ENCODE measurements around a stretch of chr13.

DNA sequence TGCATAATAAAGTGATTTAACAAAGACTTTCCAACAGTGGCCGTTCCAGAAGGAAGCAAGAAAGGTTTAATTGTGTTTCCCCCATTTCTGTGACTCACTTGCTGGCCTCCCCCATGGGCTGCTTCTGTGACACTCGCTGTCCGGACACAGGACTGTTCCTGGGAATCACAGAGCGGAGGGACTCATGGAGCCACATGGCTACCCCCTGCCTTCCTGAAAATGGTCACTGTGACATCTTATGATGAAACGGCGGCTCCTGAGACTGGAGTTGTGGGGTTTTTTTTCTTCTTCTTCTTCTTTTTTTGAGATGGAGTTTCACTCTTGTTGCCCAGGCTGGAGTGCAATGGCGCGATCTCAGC is 62.4 kb upstream of the C13orf46 start:
- PRO-cap = no peak

DNA sequence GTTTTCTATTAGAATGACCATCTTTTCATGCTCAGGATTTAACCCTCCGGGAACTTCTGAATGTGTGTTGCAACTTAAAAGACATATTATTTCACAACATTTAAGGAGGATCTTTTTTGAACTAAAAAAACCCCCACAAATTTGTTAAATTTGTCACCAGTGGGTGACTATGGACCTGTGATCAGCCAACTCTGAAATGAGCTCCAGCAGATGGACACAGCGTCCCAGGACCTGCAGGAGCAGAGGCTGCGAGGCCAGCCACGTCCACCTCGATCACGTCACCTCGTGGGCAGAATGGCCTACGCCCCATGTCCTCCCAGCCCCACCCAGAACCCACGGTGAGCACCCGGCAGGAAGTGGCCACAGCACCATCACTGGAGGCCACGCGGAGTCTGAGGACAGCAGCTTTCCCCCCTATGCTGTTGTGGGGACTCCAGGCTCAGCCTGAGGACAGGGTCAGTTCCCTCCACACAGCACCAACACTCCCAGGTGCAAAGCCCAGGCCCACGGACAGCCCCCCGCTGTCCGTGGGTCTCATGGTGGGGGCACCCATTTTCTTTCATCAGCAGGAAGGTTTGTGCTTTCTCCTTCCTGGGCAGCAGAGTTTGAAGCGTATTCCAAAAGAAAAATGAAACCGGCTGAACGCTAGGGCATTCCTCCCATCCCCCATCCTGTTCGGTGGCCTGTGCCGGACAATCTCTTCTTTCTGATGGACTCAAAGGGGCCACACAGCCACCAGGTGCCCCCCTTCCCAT is 68.3 kb downstream of the RASA3 start:
- PRO-cap = no peak

GRCh38 chr13:114099043-114099627 is 33.3 kb downstream of the RASA3 start:
- PRO-cap = no peak

GRCh38 chr13:114124183-114124778 is 8.1 kb downstream of the RASA3 start:
- PRO-cap = no peak

- PRO-cap = no peak
These were observed 1.4 kb downstream of the RASA3 start for GRCh38 chr13:114130624-114131749.

GRCh38 chr13:114134436-114135017 is 2.1 kb upstream of the RASA3 start:
- PRO-cap = no peak

DNA sequence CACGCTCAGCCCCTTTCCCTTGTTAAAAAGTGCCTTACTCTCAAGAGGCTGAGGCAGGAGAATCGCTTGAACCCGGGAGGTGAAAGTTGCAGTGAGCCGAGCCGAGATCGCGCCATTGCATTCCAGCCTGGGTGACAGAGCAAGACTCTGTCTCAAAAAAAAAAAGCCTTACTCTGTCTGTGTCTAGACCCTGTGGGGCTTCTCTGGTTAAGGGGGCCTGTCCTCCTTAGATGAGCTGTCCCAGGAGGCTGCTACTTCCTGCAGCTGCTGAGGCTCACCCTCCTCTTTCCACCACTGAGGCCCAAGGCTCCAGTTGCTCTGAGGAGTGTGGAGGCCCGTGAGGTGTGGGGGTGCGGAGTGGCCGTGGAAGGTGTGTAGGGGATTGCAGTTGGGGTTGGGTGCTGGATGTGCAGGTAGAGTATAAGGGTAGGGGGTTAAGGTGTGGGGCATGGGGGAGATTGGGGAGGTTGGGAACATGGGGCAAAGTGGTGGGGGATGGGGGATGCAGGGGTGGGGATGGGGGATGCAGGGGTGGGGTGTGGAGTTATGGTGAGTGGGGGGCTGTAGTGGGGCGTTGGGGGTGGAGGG is 22.1 kb upstream of the RASA3 start:
- PRO-cap = no peak

All from progenitor cell of endocrine pancreas (in vitro differentiated cells).